Measurements from ENCODE around the genes SMUG1, COPZ1 and OR6C76.

GRCh38 chr12:53868376-53868888 is 70.2 kb upstream of the HOXC13 start:
- RRBS = no CpG with 5 or more reads among the region's 5 CpGs

DNA sequence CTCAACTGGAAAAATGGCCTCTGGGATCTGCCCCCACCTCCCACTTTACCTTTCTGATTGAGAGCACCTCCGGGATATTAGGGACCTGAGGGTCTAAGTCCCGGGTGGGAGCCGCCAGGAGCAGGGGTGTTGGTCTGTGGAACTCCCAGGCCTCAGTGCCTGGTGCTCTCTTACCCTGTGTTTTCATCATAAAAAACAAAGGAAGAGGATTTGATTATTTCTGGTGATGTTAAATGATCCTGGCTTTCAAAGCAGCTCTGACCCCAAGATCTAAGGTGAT is 5.8 kb upstream of the HOXC11 start:
- RRBS = no CpG with 5 or more reads among the region's 3 CpGs

- RRBS = 21% methylated on average over 13 of the region's 17 CpGs
Observed at GRCh38 chr12:53975156-53975497, 2.2 kb downstream of the HOXC11 start.

GRCh38 chr12:53998775-53999358 is 1.1 kb upstream of the HOXC9 start:
- RRBS = no CpG with 5 or more reads among the region's 14 CpGs

GRCh38 chr12:54019517-54020318 is 8.5 kb upstream of the HOXC6 start:
- RRBS = no CpG with 5 or more reads among the region's 19 CpGs

DNA sequence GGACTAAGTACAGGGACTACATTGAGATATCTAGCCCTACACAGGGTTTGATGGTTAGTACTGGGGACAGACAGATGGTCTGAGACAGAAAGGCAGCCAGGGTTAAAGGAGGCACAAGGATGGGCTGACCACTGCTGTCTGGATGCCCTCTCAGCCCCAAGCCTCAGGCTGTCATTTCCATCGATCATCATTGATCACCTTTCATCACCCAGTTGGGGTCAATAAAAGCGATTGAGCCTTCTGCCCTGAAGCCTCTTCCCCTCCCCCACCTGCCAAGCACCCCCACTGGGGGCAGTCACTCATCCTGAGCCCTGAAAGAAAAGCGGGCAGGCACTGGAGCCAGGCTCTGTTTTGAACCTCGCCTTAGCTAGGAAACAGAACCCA is 5.9 kb downstream of the SMUG1 start:
- RRBS = no CpG with 5 or more reads among the region's 4 CpGs

DNA sequence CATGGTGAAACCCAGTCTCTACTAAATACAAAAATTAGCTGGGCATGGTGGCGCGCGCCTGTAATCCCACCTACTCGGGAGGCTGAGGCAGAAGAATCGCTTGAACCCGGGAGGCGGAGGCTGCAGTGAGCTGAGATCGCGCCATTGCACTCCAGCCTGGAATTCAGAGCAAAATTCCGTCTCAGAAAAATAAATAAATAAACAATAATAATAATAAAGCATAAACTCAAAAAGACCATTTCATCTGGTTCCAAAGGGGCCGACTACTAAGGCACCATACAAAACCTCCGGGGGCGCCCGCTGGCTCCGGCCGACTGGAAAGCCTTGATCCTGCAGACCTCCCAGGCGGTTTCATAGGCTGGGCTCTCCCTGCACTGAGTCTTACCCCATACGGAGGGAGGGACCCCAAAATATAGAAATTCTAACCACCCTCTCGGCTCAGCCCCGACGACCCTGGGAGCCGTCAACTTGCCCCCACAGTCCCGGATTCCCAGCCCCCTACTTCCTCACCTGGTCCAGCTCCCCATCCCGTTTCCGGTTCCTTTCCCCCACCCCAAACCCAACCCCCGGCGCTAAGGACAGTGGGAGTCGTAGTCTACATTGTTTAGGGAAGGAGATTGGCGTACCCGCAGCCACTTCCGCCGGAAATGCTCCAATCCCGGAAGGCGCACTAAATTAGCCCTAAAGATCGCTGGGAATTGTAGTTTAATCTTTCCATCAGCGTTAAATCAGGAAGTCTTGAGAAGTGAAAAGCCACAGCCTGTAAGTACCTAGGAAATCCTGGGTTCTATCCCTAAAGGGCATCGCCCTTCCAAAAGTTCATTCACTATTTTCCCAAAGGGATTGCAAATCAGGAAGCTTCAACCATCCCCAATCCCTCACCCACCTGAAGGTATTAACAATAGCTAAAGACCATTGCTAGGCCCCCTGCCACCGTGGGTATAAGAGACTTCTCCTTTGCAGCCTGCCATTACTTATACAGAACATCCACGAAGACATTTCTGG is at the start of gene SMUG1:
Gene SMUG1 (minus strand): TSS at position 545 of the 1,005 bp plus-strand sequence.
- RRBS = 2% methylated on average over 10 of the region's 39 CpGs

- RRBS = no CpG with 5 or more reads among the region's 5 CpGs
Observed at GRCh38 chr12:54286694-54287293, 6.3 kb downstream of the HNRNPA1 start.

GRCh38 chr12:54294229-54295091 is 6.4 kb downstream of the NFE2 start:
- RRBS = no CpG with 5 or more reads among the region's 9 CpGs

GRCh38 chr12:54298972-54299564 is 1.7 kb downstream of the NFE2 start:
- RRBS = no CpG with 5 or more reads among the region's 3 CpGs

GRCh38 chr12:54306859-54307558 is 6.2 kb upstream of the NFE2 start:
- RRBS = no CpG with 5 or more reads among the region's 8 CpGs

DNA sequence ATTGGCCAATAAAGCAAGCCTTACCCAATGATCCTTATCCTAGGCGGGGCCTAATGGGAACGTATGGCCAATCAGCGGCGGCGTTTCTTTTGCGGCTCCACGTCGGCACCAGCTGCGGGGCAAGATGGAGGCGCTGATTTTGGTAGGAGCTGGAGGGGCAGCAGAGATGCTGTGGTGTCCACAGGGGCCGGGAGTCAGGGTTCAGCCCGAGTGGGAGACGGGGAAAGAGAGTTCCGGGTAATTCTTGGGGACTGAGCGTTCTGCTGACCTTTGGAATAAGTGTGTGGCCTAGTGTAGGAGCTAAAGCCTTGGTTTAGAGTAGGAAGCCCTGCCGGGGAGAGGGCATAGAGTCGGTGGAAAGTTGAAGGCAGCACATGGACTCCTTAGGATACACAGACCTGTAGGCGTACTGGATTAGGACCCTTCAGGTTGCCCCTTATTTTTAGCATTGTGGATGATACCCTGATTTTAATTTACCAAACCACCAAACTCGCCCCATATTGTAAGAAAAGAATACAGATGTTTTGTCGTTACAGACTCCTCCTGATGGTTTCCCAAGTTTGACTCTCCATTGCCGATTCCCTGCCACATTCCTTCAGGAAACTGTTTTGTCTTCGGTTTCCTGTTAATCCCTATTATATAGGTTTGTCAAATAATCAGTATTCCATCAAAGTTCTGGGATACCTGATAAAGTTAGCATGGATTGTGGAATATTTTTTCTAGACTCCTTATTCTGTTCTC is at the start of gene COPZ1:
Gene COPZ1 (plus strand): TSS at position 92 of the 741 bp plus-strand sequence.
- RRBS = 1% methylated on average over 5 of the region's 22 CpGs

GRCh38 chr12:54359289-54359875 is 4.9 kb downstream of the GPR84 start:
- RRBS = no CpG with 5 or more reads among the region's 29 CpGs

- RRBS = no CpG with 5 or more reads among the region's 2 CpGs
Observed at GRCh38 chr12:54367788-54368330, 3.6 kb upstream of the GPR84 start.

DNA sequence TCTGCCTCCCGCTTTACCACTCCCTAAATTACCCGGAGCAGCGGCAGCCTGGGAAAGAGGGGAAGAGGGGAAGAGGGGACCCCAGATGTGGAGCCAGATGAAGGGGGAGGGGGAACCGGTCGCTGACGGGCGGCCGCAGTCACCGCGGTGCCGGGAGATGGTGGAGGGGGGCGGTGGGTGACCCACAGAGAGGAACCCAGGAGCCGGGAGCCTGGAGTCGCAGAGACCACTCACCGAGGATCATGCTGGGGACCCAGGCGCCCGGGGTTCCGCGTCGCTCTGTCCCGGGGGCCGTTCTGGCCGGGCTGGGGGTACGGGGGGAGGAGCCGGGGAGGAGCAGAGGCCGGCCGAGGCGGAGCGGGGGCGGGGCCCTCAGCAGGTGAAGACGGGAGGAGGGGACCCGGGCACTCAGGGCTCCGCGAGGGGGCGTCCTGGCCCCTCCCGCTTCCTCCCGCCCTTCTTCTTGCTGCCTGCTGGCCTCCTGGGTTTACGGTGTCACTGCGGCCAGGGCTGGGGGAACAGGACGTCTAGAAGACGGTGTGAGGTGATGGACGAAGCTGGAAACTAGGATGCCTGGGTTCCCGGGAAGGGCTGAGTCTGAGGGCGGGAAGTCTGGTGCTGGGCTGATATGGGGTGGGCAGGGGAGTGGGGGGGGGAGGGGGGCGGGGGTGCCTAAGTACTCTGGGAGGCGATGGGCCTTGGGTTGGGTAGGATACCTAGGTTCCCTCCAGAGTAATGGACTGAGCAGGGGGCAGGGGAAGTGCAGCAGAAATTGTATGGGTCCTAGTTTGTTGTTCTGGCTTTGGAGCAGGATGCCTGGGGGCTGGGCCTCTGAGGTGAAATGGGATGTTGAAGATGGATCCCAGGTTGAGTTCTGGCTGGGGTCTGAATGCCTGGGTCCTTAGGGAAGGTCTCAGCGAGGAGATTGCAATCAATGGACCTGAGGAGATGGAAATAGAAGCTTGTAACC is 6.8 kb upstream of the ZNF385A start:
- RRBS = 87% methylated on average over 23 of the region's 47 CpGs

GRCh38 chr12:54399134-54400178 is 14.9 kb upstream of the ZNF385A start:
- RRBS = no CpG with 5 or more reads among the region's 12 CpGs

GRCh38 chr12:54432857-54433195 is 13.8 kb upstream of the ITGA5 start:
- RRBS = no CpG with 5 or more reads among the region's 4 CpGs

- RRBS = no CpG with 5 or more reads among the region's 7 CpGs
Observed at GRCh38 chr12:54542395-54543017, 6.9 kb upstream of the PDE1B start.

GRCh38 chr12:55425838-55426484 is at the start of gene OR6C76:
OR6C76 (plus strand) TSS chr12:55426254.
- RRBS = no CpG with 5 or more reads among the region's 4 CpGs